HEK293 (cell line): Measurements from ENCODE around the gene NBL1.

- PRO-cap = no peak
- RRBS, 2 experiments = no CpG with 5 or more reads among the region's 2 CpGs
These were observed 2.9 kb upstream of the ALDH4A1 start for GRCh38 chr1:18905330-18905599.

DNA sequence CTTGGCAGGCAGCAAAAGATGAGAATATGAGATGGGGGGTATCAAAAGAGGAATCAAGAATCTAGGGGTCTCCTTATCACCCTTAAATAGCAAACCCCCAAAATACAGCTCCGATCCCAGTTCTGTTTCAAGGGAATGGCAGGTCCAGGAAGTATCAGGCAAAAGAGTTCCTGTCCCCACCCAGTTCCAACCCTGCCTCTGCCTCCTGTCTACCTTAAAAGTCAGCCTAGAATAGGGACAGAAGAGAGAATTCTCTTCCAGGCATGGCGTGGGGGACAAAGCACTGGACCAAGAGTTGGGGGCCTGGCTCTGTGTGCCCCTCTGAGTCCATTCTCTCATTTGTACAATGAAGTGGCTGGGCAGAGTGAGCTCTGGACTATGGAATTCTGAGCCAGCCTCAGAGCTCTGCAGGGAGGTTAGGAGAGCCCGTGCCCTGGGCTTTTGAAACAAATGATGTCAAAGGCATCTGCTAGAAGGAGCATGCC, 12.5 kb upstream of the ALDH4A1 start:
- PRO-cap = no peak
- RRBS, 2 experiments = no CpG with 5 or more reads among the region's 3 CpGs

GRCh38 chr1:18950402-18951316, 5.8 kb downstream of the IFFO2 start:
- PRO-cap = no peak
- RRBS, 2 experiments = no CpG with 5 or more reads among the region's 22 CpGs

DNA sequence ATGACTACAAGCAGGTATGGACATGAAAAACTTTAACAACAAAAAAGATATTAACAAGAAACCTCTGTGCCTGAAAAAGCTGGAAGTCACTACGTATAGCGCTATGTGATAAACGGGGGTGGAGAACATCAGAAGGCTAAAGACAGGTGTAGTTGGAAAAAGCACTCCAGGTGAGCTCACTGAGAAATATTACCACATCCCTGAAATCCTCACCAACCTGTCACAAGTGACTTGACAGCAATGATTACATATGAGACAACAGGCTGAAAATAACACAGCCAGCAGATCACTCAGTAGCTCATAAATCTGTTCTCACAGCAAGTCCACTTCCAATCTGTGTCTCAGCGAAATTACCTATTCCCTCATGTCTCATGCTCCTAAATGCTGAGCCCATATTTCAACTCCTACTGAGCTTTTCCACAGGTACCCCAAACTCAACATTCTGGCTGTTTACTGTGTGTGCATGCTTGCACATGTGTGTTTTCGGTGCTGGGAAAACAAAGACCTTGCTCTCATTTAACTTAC, 120.5 kb downstream of the UBR4 start:
- PRO-cap = no peak
- RRBS, 2 experiments = no CpG with 5 or more reads among the region's 5 CpGs

DNA sequence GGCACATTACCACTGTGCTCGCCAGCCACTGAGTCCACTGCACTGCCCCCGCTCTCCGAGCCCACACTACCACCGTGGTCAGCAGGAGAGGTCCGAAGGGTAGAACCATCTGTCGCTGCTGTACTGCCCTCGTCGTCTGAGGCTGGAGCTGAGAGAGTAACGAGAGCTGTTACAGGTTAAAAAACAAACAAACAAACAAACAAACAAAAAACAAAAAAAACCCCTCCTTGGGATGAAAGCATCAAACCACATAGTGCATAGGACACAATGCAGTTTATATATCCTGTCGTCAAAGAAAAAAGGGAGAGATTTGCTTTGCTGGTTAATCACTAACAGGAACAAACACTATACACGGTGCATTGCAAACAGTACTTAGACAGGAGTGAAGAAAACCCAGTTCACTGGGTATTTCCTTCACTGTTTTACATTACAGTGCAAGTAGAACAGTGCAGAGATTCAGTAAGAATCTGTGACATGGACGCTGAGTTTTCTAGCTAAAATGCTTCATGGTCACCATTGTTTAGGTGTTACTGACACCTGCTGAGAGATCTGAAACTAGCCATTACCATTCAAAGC, 70.9 kb downstream of the UBR4 start:
- PRO-cap = no peak
- RRBS, 2 experiments = no CpG with 5 or more reads among the region's 12 CpGs

DNA sequence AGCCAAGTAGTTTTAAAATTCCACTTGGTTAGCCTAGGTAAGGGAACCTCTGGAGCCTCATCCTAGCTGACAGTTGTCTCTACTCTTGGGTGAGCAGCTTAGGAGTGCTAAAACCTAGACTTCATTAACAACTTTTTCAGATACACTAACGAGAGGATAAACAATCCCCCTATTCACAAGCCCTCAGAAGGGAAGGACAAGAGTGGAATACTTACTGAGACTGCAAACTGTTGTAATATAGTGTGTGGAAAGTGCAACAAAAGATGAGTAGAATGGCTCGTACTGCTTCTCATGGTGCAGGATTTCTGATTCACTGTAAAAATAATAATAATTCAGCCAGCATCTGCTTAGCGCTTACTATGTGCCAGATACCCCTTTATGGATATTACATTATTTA, 8.6 kb downstream of the UBR4 start:
- PRO-cap = no peak
- RRBS, 2 experiments = no CpG with 5 or more reads among the region's 3 CpGs

- PRO-cap = no peak
- RRBS, 2 experiments = no CpG with 5 or more reads among the region's 6 CpGs
These were observed 3.5 kb downstream of the MRTO4 start for GRCh38 chr1:19255049-19255597.

- PRO-cap = no peak
- RRBS, 2 experiments = no CpG with 5 or more reads among the region's 9 CpGs
These were observed 8.3 kb upstream of the AKR7A3 start for GRCh38 chr1:19296835-19297335.

- PRO-cap = no peak
- RRBS, 2 experiments = no CpG with 5 or more reads among the region's 9 CpGs
These were observed 29.9 kb downstream of the CAPZB start for GRCh38 chr1:19455291-19456009.

DNA sequence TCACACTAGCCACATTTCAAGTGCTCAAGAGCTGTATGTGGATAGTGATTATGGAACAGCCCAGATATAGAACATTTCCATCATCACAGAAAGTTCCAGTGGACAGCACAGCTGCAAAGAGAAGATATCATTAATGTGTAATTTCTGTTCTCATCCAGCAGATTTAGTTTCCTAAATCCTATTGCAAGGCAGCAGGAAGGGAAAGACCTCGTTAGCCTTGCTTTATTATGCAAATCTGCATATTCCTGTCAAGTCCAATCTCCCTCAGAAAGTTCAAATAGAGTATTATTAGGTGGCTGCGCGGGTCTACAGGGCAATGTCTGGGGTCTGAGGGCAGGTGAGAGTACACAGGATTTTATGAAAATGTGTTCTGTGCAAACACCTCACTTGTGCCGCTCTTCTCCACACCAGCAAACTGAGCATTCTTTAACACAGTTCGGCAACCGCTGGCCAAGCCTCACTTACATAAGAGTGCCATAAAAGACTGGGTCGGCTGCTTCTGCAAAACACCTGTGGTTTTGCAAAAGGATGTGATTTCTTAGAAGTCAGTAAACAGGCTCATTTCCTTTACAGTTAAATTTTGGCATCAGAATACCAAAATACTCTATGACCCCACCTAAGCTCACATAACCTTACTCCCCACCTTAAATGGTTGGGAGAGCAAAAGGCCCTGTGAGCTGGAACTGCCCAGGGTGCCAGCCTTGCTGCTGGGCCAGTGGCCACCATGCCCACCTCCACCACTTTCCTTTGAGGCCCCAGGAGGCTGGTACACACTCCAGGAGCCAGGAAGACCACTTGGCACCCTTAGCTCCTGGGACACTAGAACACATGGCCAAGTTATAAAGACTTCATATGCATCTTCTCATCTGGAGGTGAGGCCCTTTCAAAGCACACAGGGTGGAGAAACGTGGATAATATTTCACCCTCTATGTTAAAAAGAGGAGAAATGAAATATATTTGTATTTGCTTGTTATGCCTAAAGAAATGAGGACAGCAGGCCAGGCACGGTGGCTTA, 22.1 kb downstream of the CAPZB start:
- PRO-cap = no peak
- RRBS, 2 experiments = no CpG with 5 or more reads among the region's 9 CpGs

DNA sequence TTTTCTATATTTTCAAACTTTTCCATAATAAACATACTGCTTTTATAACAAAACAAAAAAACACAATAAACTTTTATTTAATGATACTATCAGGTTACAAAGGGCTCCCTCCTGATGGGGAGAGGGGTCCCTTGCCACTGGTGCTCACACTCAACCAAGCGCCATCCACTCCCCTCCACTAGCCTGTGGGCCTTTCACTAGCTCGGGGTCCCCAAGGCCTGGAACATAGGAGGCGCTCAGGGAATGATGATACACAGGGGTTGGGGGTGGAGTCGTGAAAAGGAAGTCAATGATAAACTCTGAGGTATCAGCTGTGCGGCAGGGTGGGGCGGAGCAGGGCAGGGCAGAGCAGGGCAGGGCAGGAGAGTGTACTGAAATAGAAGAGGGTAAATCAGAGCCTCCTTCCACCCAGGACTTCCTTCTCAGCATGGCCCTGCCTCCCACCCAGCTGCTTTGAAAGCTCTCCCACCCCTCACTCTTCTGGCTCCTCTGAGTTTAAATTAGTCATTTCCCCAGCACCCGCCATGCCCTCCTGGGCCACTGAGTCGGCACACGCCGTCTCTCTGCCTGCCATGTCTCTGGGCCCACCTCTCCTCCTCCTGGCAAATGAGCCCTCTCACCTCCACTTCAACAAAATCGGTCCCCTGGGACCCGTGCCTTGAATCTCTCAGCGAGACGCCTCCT, 17.0 kb downstream of the CAPZB start:
- PRO-cap = no peak
- RRBS, 2 experiments = no CpG with 5 or more reads among the region's 14 CpGs

GRCh38 chr1:19484349-19485162, 783 bp downstream of the CAPZB start:
- PRO-cap = no peak
- RRBS, 2 experiments = 0% methylated on average over 2 to 4 of the region's 46 CpGs

GRCh38 chr1:19640742-19641319, 3.3 kb upstream of the NBL1 start:
- PRO-cap = no peak
- RRBS, 2 experiments = no CpG with 5 or more reads among the region's 6 CpGs

DNA sequence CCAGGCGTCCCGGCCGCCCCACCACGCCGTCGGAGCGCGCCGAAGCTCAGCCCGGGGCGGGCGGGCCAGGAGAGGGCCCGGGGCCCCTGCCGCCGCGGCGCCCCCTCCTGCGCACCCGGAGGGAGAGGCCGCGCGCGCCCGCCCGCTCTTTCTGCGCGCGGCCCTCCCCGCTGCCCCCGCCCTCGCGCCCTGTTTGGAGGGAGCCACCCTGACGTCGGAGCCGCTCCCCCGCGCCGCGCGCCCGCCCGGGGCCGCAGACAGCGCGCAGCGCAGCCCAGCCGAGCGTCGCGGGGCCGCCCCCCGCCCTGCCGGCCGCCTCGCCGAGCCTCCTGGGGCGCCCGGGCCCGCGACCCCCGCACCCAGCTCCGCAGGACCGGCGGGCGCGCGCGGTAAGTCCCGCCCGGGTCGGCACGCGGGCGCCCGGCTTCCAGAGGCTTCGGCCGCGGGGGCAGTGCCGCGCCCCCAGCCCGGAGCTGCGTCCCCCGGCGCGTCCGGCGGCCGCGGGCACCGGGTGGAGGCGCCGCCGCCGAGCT, at the start of gene NBL1:
TSS of gene NBL1 (plus strand) at position 254 of the 533 bp plus-strand sequence.
- PRO-cap = bidirectional peak, plus-strand start at position 256 of the sequence, minus-strand start at position 115 of the sequence
- RRBS, 2 experiments = 1 to 2% methylated on average over 46 of the region's 94 CpGs

DNA sequence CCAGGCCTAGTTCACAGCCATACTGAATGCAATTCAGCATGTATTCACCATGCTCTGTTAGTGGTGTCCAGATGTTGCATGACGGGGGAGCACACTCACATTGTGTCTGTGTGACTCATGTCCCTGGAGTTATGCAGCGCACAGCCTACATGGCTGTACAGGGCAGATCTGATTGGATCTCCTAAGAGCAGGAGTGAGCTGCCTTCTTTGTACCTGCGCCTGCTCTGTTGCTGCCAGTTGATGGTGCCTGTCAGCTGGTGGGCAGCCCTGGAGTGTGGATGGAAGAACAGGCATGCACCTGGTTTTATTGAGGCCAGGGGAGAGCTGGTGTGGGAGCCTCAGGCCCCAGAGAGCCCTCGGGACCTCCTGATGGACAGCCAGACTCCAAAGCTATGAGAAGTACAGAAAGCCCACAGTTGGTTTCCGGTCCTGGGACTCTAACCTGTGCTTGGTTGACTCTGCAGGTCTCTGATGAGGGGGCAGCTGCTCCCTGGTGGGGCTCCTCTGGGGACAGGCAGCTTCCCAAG, 17.7 kb downstream of the HTR6 start:
- PRO-cap = no peak
- RRBS, 2 experiments = no CpG with 5 or more reads among the region's 5 CpGs

DNA sequence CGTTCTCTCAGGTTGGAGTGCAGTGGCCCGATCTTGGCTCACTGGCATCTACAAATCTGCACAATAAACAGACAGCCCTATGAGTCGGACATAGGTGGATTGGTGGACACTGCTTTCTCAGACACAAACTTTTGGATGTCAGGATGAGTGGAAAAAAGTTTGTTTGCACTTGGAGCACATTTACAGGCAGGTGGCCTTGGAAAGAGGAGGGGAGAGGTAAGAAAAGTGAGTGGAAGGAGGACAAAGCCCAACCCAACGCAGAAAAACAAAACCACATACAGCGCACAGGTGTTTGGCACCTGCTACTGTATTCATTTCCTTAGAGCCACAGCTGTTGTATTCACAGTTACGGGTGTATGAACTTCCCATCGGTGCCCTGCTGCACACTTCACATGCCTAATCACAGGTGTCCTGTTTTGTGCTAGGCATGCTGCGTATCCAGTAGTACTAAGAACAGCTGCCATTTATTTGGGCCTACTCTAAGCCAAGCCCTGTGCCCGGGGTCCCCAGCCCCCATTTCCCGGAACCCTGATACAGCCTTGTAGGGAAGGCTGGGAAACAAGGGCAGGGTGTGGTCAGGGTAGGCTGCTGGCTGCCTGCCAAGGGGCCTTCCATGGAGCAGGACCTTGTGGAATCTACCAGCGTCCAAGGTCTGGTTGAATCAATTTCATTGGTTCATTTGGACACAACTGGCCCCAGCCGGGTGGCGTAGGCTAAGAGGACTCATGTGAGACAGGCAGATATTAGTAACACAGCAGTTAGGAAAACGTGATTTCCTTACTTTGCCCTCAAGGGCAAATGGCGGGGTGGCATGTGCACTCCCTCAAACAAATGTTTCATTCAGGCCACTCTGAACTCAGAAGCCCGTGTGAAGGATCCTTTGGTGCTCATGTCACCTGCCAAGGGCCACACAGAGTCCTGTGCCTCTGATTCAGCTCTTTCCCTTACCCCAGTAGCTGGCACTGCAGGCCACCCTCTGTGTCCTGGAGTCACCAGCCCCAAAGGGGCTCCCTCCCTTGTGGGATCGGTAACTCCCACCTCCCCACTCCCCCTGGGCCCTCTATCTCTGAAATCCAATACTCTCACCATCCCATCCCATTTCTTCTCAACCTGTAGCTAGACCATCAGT, 852 bp upstream of the RNF186 start:
- PRO-cap = no peak
- RRBS, 2 experiments = no CpG with 5 or more reads among the region's 17 CpGs

DNA sequence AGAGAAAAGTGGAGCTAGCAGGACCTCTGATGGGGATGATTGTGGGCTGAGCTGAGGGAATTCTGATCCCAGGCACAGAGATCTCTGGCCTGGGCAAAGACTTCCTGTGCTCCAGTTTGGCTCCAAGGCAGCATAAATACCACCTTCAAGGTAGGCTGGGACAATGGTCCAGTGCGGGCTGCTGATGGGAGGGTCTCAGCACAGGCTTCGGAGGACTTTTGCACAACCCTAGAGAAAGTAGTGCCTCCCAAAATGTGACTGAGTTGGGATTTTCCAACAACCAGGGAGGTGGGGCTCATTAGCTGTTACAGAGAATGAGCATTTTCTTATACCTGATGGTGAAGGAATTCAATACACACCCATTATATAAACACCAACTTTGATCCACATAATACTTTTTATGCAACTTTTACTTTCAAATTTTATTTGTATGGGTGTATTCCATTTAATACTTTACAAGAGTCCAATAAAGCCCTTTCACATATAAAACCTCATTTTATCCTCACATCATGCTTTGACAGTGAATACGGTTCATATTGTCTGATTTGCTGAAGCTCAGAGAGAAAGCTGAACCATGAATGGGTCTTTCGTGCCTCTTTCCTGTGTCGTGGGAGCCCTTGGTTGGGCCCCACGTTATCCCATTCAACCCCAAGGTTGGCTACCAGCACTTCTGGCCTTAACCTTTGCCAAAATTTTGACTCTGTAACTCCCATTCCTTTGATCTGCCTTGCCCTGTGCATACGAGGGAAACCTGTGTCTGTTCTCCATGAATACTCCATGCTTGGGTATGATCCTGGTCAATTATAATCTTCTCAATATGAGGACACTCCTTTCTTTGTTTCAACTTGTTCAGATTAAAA, 31.3 kb upstream of the RNF186 start:
- PRO-cap = no peak
- RRBS, 2 experiments = no CpG with 5 or more reads among the region's 7 CpGs

- PRO-cap = no peak
- RRBS, 2 experiments = no CpG with 5 or more reads among the region's 4 CpGs
These were observed 1.6 kb downstream of the PLA2G2A start for GRCh38 chr1:19977923-19978195.

DNA sequence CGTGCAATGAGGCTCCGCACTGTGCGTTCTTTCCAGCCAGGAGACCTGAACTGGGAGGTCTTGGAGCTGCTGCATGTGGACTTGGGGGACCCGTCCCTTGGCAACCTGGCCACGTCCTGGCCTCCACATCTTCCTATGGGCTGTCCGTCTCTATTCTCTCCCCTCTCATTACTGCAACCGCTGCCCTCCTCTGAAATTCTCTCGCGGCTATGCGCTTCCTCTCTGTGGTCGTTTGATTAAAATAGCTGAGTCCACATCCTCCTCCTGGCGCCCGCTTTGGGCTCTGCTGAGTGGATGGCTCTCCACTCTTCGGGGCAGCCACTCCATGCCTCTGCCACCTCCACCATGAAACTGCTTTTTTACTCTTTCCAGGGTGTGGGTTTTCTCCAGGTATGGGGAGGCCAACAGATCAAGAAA, 11.0 kb downstream of the PLA2G5 start:
- PRO-cap = no peak
- RRBS, 2 experiments = no CpG with 5 or more reads among the region's 14 CpGs

GRCh38 chr1:20186245-20186325, 189 bp downstream of the UBXN10 start:
- PRO-cap = no peak
- RRBS, 2 experiments = 54 to 71% methylated on average over 2 to 3 of the region's 5 CpGs